SJSA1 (cell line): ENCODE measurements around the gene ARRDC5.

- RAMPAGE, long total RNA: no peak
Measured at GRCh38 chr19:4369888-4370356, 26.6 kb downstream of the MPND start.

DNA sequence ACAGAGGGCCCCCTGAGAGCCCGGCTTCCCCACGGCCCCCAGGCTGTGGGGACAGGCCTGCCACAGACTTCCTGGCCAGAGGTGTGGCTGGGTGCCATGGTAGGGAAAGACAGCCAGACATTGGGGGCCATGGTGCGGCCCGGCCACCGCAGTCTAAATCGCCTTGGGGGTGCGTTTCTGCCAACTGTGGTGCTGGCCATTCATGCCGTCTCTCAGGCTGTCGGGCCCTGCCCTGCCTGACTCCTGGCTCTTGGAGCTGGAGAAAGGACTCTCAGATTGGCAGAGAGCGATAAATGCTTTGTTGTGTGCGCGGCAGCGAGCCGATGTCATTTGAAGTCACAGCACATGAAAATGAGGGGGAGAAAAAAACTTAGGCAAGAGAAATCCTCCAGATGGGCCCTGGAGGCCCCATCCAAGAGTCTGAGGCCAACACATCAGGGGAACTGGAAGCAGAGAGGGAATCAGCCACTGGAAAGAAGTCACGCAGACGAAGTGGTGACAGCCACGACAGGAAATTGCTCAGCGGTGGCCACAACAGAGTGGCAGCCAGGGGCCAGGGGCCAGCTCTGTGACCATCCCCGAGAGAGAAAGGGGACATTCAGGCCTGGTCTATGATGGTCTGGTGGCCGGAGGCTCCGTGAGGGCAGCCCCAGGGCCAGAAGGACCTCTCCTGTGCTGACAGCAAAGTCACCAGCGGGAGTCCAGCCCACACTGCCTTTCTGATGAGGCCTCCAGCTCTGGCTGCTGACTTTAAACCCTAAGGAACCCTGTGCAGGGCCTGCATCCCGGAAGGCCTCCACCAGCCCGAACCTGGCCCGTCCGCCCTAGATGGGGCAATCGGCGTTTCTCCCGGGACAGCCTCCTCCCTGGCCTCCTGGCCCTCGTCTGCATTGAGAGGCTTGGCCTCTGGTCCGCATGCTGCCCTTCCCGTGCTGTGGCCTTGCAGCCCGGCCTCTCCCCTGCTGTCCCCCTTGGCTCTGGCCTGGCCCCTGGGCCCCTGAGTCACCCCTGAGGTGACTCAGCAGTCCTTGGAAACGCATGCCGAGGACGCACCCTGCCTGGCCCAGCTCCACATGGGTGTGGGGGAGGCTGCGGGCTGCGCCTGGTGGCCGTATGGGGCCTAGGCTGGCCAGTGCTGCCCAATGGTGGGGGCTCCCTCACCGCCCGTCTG, 26.2 kb downstream of the SH3GL1 start:
- RAMPAGE, long total RNA: no peak

DNA sequence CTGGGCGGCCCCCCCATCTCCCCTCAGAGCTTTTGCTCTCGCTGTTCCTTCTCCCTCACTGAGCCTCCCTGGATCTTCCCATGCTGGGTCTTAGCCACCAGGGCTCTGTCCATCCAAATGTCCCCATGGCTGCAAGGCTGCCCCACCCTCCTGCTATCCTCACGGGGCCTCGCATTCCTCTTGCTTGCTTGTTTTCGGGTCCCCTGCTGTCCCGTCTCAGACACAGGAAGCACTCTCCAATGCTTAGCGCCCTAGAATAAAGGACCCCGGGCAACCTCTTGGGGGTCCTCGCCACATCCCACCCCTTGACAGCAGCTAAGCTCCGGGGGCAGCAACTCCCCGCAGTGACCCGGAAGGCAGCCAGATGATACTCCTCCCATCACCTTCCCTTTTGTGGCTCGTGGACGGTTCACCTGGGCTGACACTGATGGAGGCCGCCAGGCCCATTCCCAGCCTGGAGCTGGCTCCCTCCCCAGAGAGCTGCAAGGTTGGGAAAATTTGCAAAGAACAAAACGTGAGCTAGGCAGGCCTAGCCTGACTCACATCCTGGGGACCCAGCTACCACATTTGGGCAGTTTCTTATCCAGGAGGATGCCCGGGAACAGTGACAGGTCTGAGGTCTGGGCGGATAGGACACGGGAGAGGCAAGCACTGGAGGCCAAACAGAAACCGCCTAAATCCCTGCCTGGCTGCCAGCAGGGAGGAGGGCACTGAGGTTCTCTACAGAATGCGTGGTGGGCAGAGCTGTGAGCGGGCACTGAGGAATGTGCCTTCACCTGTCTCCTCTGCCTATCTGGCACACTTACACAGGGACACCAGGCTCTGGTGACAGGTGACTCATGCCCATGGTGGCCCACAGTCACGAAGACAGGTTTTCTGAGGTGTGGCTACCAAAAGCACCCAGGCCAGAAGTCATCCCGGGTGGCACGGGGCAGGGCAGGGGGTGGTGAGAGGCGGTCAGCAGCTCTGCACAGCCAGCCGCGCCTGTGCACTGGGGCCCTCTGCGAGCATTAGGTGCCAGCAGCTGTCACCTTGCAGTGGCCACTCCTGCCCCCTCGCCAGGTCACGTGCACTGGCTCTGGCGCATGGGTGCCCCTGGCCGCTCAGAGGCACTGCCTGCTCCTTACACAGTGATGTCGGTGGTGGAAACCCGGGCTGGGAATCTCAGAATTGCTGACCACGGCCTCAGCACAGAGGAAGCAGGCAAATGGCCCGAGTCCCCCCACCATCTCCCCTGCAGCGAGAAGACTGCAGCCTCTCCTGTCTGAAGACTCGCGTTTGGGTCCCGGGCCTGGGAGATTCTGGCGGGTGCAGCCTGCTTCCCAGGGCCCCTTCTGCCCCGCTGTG, 23.2 kb downstream of the SH3GL1 start:
- RAMPAGE, long total RNA: no peak

DNA sequence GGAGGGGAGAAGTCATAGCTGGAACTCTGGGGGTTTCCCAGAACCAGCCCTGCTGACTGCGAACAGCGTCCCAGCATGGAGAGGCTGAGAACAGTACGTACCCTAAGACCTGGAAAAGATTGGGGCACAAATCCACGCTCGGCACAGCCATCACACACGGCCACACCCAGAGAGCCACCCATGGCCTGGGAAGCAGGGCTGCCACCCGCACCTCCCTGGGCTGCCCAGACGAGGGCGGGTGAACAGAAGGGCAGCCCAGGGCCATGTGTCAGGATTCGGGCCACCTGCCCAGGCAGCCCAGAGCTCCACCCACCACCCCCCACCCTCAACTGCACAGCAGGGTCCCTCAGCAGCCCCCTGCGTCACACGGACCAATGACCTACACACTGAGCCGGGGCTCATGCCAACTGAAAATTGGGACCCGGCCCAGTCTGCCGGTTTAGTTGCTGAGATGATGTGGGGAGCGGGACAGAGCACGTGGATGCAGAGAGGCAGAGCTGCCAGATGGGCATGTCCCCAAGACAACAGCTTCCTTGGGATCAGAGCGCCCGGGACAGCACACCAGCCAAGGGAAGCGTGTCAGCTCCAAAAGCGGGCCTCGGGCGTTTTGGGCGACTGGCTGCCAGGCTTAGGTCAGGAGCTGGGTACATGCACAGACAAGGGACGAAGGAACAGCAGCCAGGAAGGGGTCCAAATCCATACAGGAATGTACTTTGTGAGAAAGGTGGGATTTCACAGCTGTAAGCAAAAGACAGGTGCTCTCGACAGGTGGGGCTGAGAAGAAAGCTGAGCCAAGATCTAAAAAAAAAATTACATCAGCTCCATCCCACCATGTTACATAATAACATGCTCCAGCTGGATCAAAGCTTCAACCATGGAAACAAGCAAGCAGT, 8.3 kb downstream of the UBXN6 start:
- RAMPAGE, long total RNA: no peak

GRCh38 chr19:4543085-4543976, 3.5 kb upstream of the LRG1 start:
- RAMPAGE, long total RNA: no peak

- RAMPAGE, long total RNA: no peak
Measured at GRCh38 chr19:4713245-4714312, 10.1 kb downstream of the DPP9 start.

DNA sequence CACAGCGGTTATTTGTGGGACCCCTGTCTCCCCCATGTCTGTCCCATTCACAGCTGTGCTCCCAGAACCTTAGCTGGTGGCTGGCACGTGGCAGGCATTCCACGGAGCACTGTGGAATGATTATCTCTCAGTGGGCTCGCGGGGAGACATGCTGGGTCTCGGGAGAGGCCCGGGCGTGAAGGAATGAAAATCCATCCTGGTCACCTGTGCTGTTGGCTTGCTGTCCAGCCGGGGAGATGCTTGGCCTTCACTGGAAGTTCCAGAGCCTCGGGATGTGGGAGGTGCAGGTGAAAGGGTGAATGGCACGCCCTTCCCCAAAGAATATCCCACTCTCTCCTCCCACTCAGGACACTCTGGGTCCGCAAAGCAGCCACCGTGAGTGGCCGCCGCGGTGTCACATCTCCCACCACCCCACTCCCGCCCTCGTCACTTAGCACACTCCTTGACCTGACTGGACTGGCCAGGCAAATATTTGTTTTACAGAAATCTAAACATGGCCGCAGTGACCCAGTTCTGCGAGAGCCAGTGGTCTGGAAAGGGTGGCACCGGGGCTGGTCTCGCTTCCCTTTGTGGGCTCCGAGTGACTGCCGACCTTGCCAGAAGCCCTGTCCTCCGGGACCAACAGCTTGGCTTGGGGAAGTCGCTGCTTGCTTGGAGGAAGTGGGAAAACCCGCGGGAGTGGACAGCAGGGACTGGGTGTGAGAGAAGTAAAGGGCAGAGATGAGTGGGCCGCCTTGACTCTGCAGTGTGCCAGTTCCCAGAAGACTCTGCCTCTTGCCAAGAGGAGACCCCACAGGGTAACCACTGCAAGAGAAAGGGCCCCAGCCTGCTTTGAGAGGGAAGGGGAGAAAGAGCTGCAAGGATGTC, 7.9 kb downstream of the DPP9 start:
- RAMPAGE, long total RNA: no peak

- RAMPAGE, long total RNA: no peak
Measured at GRCh38 chr19:4722504-4723576, 802 bp downstream of the DPP9 start.

GRCh38 chr19:4744798-4745343, 21.2 kb upstream of the DPP9 start:
- RAMPAGE, long total RNA: no peak

GRCh38 chr19:4802701-4803207, 11.2 kb downstream of the FEM1A start:
- RAMPAGE, long total RNA: no peak

DNA sequence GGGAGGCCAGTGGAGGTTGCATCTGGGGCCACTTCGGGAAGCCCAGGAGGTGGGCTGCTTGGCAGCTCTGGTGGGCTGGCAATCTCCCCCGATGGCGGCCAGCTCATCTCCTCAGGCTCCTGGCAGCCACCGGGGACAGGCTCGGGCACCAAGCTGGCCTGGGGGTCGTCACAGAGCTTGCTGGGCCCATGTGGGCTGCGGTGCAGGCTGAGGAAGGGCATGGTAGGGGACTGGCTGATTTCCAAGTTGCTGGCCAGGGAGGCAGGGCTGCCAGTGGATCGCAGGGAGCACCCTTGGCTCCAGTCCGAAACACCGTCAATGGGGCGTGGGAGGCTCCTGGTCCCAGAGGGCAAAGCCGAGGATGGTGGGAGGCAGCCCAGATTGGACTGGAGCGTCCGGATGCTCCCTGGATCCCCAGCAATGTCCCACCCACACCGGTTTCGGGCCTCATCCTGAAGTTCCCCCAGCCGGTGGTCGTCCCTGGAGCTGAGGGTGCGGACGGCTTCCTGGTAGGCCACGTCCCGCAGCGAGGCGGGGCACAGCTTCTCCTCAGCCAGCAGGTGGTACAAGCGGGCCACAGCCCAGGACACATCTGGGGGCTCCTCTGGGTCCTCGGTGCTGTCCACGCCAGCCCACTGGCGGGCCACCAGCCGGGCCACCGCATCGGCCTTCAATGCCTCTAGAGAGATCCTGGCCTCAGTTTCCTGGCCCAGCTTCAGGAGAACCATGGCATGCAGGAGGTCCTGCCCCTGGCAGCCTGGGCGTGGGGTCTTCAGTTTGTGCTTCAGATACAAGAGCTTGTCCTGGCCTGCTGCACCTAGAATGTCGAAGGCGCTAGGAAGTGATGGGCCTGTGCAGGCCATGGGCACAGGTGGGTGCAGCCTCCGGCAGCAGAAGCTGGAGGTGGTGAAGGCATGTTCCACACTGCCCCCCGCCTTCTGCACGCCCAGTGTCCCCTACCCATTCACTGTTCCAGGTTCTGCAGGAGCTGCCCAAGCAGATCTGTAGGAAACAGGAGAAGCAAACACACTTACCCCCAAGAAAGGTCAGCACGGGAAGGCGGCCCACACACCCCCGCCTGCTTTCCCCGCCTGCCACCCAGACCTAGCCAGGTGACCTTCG, 13.6 kb downstream of the TICAM1 start:
- RAMPAGE, long total RNA: no peak

DNA sequence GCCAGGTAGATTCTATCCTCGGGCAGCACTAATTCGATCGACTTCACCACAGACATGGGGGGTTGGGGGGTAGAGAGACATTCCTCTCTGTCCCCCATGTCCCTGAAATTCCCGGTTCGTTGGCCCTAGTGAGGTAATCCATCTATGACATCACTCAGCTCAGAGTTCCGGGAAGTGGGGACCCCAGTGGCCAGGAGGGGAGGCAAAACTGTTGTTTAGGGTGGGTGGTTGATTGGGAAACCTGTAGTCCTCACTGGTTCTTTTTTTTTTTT, at the start of gene ARRDC5:
TSS of gene ARRDC5 (minus strand) at position 127 of the 272 bp plus-strand sequence.
- RAMPAGE, long total RNA: no peak

DNA sequence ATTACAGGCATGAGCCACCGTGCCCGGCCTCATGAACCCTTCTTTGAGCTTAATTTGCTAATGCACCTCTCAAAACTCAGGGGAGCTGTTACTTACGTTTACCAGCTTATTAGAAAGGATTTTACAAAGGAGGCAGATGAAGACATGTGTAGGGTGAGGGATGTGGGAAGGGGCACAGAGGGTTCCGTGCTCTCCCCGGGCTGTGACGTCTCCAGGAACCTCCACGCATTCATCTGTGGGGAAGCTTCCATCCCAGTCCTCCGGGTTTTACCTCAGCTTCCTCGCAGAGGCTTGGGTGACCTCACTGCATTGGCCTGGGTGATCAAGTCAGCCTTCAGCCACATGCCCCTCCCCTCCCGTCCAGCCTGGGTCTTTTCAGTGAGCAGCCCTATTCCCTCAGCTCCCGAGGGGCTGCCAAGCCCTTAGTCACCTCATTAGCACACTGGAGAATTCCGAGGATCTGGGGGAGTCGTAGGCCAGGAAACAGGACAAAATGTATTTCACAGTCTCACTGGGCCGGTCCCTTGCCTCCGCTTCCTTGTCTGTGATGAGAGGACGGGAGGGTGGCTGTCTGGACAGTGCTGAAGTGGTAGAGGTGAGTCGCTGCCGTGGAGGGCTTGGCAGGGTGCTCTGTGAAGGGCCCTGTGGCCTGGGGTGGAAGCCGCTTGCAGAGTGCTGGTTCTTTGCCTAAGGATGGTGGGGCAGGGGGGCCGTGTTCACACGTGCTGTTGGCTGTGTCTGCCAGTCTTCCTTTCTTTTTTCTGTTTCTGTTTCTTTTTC, 19.8 kb downstream of the KDM4B start:
- RAMPAGE, long total RNA: no peak

- RAMPAGE, long total RNA: no peak
Measured at GRCh38 chr19:5018296-5018725, 49.4 kb downstream of the KDM4B start.

DNA sequence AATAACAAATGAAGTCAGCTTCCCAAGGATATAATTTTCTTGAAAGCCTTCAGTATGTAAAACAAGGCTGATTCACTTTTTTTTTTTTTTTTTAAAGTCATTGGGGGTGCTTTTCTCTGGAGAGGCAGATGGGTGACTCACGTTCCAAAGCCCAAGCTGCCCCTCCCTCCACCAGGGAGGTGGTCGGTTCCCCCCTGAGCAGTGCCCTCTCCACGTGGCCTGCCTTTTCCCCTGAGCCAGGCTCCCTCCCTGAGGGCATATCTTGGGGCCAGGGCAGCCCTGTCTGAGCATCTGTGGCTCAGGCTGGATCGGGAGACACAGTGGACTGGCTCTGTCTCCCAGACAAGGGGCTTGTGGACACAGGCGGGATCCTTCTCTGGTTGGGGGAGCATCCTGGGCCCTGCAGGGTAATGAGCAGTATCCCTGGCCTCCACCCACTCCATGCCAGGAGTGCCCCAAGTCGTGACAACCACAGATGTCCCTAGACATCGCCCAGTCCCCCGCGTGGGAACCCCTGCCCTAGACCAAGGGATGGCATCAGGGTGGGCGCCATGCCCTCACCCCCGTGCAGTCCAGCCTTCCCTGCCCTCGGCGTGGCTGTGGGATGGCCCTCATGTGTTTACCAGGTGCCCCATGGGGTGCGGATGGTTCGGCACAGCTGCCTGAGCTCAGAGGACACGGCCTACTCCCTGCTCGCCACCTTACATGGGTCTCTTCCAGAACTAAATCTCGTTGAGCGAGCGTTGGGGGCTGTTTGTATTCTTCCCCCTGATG, 144.5 kb downstream of the KDM4B start:
- RAMPAGE, long total RNA: no peak

GRCh38 chr19:5147848-5148731, 179.2 kb downstream of the KDM4B start:
- RAMPAGE, long total RNA: no peak

DNA sequence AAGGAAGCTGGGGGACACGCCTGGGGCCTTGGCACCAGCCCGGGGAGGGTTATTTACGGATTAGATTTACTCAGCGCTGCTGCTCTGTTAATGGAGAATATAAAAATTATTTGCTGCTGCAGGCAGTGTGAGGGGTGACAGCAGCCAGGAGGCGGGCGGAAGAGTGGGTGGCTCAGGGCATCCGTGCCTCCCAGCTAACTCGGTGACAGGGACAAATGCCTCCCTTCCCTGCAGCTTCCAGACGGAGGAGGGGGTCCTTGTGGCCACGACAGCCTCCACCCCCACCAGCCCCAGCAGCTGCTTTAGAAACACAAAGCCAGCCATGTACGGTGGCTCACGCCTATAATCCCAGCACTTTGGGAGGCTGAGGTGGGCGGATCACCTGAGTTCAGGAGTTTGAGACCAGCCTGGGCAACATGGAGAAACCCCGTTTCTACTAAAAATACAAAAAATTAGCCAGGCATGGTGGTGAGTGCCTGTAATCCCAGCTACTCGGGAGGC, 184.0 kb downstream of the PTPRS start:
- RAMPAGE, long total RNA: no peak

GRCh38 chr19:5164577-5165232, 175.9 kb downstream of the PTPRS start:
- RAMPAGE, long total RNA: no peak

GRCh38 chr19:5292686-5293101, 47.9 kb downstream of the PTPRS start:
- RAMPAGE, long total RNA: no peak

GRCh38 chr19:5308459-5309564, 31.8 kb downstream of the PTPRS start:
- RAMPAGE, long total RNA: no peak